ENCODE measurements around the gene TOR1AIP1.

DNA sequence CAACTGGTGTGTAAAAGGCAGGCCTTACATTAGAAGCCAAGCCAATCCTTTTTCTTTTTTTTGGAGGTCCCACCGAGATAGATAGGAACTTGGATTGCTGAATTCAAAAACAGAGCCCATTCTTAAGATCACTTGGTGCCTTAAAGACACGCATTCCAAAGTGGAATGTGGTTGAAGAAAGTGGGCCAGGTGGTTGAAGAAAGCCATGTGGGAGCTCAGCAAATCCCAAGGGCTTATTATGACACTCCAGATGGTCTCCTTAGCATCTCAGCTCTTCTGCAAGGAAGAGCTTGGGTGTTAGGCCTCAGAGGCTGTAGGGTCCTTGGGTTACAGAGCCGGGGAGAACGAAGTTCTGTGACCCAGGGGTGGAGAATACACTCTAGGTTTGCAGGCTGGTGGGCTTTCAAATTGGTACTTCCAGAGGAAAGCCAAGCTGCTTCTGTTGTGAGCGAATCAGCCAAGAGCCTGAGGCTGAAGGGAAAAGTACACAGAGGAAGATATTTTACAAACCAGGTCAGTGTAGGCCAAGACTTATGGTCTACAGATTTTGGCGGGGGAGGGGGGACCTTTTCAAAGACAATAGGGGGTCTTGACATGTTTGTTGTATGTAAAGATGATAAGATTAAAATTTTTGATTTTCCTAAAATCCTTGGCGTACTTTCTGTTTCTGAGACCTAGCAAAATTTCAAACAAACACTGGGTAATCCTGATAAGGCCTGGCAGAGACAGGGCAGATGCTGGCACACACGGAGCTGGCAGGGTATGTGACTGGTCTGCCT is 13.7 kb downstream of the TOR3A start:
- RRBS: no CpG with 5 or more reads among the region's 8 CpGs

GRCh38 chr1:179103654-179104259 is 21.9 kb downstream of the TOR3A start:
- RRBS: no CpG with 5 or more reads among the region's 6 CpGs

DNA sequence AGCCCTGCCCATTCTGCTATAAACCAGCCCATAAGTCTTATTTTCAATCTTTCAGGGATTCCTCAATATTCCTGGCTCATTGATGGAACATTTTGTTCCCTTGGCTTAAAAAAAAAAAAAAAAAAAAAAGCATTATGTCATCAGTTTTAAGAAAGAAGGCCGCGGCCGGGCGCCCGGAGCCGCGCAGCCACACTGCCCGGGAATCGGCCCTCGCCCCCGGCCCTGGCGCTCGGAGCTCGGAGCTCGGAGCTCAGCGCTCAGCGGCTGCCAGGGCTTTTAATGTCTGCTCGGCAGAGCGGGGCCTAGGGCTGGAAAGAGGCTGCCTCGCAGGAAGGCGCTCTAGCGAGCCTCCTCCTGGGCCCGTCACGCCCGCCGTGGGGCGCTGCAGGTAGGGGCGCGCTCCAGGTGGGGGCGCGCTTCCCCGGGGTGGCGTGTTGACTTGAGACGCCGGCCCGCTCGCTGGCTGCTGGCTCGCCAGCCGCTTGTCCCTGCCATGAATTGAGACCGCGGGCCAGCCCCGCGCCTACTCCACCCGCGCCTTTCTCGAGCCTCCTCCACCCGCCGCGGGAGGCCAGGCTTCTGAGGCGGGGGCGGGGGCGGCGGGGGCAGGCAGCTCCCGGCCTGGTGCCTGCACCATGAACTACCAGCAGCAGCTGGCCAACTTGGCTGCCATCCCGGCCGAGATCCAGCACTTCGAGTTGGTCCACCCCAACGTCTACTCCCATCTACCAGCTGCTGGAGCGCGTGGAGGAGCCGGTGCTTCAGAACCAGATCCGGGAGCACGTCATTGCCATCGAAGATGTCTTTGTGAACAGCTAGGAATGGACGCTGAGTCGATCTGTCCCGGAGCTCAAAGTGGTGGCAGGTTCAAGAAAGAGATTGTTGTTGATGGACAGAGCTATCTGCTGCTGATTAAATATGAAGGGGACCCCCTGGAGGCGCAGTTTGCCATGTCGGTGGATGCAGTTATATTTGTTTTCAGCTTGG is 5.3 kb upstream of the TDRD5 start:
- RRBS: 65% methylated on average over 10 of the region's 69 CpGs

DNA sequence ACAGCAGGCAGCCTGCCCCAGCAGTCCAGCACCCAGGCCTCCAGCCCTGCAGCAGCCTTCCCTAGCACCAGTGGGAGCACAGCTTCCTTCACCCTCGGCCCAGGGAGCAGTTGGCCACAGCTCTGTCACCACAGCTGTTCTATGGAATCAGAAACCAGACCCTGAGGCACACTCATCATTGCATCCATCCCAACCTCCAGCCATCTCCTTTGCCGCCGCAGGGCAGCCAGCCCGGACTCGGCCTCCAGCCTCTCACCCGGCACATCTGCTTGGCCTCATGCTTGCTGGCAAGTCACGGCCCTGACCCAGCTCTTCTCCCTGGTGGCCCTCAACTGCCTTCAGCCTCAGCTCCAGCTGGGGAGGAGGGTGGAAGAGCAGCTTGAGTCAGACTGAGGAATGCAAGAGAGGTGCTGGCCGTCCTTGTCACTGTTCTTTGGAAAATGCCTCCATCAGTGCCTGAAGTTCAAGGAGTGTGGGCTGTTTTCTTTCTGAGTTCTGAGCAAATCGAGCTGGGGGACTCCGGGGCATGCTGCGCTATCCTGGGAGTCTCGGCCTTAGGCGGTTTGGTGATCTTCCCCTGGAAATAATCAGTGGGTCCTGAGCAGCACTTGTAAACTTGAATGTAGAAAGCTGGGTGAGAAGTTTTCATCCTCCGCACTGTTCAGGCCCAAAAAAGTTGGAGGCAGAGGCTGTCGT is 59.7 kb downstream of the TOR1AIP2 start:
- RRBS: no CpG with 5 or more reads among the region's 15 CpGs

DNA sequence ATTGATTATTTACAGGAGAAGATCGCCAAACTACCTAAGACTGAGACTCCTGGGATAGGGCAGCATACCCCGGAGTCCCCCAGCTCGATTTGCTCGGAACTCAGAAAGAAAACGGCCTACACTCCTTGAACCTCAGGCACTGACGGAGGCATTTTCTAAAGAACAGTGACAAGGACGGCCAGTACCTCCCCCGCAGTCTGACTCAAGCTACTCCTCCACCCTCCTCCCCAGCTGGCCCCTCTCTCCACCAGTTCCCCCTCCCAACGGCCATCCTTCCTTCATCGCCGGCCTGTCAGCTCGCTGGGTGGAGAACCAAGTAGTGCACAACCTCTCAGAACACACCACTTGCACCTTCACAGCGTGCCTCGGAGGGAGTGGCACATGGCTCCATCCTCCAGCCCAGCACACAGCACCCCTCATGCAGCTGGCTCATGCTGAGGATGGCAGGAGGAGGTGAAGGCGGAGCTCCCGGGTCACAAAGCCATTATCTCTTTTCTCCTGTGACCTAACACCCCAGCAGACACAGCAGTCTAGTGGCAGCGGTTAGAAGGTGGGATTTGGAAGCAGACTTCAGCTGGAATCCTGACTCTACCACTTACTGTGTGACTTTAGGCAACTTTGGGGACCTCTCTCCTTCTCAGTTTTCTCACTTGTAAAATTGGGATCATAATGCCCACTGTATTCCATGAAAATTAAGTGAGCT is 58.8 kb downstream of the TOR1AIP2 start:
- RRBS: no CpG with 5 or more reads among the region's 17 CpGs

DNA sequence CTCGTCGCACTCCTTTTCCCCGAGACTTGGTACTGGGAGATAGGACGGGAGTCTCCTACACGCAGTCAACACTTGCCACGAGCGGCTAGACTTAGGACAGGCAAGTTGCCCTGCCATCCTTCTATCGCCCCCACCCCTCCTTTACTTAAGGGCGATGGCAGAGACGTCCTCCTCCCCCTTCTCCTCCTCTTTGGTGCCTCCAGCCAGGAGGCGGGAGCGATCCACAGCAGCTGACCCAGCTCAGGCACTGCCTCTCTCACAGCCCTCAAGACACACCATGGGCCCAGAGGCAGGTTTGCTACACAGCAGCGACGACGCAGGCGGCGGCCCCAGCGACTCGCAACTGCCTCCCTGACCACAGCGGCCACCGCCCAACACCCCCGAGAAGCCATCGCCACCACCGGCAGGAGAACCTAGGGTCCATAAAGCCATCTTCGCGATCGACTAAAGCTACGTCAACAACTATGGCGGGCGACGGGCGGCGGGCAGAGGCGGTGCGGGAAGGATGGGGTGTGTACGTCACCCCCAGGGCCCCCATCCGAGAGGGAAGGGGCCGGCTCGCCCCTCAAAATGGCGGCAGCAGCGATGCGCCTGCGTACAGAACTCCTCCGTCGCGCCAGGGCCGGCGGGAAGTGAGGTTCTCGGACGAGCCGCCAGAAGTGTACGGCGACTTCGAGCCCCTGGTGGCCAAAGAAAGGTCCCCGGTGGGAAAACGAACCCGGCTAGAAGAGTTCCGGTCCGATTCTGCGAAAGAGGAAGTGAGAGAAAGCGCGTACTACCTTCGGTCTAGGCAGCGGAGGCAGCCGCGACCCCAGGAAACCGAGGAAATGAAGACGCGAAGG is at the start of gene TOR1AIP1:
Gene TOR1AIP1, plus strand, starts transcription at position 247 of the 842 bp plus-strand sequence.
- RRBS: 3% methylated on average over 16 of the region's 69 CpGs

DNA sequence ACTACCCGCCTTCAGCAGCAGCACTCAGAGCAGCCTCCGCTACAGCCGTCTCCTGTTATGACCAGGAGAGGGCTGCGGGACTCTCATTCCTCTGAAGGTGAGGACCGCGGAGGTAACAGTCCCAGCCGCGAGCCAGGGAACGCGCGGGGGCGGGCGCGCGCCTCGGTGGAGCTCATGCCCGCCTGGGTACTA is 692 bp downstream of the TOR1AIP1 start:
- RRBS: no CpG with 5 or more reads among the region's 17 CpGs

DNA sequence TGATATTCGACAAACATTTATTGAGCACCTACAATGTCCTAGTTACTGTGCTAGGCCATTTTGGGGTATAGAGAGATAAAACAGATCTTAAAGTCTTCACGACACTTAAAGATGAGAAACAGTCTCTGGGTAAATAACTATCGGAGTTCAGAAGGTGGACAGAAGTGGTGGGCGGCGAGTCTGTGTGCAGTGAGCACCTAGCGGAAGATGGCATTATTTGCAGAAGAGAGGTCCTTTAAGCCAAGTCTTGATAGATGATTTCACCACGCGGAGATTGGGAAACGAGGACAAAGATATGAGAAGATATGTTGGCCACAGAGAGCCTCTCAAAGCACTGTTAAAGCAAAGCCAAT is 754 bp upstream of the CEP350 start:
- RRBS: no CpG with 5 or more reads among the region's 9 CpGs

- RRBS: no CpG with 5 or more reads among the region's 6 CpGs
Observed at GRCh38 chr1:179991817-179992445, 37.3 kb downstream of the CEP350 start.

GRCh38 chr1:180020048-180021095 is 65.8 kb downstream of the CEP350 start:
- RRBS: no CpG with 5 or more reads among the region's 2 CpGs

GRCh38 chr1:180184202-180185407 is 29.9 kb downstream of the QSOX1 start:
- RRBS: no CpG with 5 or more reads among the region's 14 CpGs

GRCh38 chr1:180192019-180192530 is 37.4 kb downstream of the QSOX1 start:
- RRBS: no CpG with 5 or more reads among the region's 8 CpGs

DNA sequence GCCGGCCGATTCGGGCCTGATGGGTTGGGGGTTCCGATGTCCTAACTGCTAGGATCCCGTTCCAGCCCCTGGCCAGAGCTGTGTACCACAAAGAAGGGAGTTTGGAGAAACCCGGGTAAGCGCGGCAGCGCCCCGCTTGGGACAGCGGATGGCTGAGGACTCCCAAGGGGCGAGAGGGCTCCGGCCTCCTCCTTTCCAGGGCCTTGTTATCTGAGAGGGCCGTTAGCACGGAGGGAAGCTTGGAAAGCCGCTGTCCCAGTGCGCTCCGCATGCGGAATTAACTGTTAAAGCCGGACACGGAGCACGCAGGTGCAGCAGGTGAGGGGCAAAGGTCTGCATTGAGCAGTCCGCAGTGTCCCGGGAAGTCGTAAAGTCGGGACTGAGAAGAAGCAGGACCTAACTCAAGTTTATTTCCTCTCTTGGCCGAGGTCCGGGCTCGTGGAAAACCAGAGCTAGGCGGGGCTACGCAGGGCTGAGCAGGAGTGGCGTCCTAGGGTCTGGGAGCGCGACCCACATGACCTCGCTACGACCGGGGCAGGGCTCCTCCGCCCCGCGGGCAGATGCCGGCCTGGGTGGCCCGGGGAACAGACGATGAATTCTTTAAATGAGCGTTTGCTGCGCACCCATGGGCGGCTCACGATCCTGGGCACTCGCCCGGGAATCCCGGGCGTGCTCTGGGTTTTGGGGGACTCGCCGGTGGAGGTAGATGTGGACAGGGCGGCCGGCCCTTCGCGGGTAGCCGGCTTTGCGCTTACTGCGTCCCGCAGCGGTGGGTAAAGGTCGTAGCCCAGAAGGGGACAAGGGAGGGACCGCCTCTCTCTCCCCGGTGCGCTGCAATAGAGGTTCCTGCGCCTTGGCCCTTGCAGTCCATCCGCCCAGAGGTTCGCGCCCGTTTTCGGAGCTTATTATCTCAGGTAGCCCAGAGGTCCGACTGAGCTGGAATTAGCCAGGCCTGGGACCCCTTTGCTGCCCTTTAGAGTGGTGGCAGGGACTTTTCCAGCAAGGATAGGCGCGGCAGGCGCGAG is 4.6 kb downstream of the LHX4 start:
- RRBS: 19% methylated on average over 46 of the region's 77 CpGs

- RRBS: no CpG with 5 or more reads among the region's 1 CpG
Observed at GRCh38 chr1:180402026-180402473, 100.3 kb downstream of the ACBD6 start.

GRCh38 chr1:180953903-180954992 is 41.6 kb downstream of the KIAA1614 start:
- RRBS: 61% methylated on average over 24 of the region's 91 CpGs

DNA sequence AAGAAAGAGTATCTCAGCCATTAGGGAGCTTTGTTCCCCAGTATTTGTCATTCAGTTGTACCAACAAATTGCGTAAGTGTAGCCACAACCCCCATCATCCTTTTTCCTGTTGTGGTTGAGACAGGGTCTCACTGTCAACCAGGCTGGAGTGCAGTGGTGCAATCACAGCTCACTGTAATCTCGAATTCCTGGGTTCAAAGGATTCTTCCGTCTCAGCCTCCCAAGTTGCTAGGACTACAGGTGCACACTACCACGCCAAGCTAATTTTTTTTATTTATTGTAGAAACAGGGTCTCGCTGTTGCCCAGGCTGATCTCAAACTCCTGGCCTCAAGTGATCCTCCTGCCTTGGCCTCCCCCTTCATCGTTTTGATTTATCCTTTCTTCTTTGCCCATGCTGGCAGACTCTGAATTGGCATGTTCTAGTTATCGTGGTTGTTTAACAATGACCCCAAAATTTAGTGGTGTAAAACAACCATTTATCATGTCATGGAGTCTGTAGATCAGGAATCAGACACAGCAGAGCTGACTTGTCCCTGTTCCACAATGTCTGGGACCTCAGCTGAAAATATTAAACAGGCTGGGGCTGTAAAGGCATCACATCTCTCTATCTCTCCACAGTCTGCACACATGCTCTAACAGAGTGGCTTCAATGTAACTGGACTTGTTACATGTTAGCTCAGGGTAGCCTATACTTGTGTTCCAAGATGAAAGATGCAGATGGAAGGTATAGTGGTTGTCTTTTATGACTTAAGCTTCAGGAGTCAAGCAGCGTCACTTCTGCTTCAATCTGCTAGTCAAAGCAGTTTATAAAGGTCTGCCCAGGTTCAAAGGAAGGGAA is 9.2 kb downstream of the STX6 start:
- RRBS: no CpG with 5 or more reads among the region's 8 CpGs

GRCh38 chr1:181089003-181089403 is 503 bp downstream of the IER5 start:
- RRBS: 3% methylated on average over 22 of the region's 55 CpGs

DNA sequence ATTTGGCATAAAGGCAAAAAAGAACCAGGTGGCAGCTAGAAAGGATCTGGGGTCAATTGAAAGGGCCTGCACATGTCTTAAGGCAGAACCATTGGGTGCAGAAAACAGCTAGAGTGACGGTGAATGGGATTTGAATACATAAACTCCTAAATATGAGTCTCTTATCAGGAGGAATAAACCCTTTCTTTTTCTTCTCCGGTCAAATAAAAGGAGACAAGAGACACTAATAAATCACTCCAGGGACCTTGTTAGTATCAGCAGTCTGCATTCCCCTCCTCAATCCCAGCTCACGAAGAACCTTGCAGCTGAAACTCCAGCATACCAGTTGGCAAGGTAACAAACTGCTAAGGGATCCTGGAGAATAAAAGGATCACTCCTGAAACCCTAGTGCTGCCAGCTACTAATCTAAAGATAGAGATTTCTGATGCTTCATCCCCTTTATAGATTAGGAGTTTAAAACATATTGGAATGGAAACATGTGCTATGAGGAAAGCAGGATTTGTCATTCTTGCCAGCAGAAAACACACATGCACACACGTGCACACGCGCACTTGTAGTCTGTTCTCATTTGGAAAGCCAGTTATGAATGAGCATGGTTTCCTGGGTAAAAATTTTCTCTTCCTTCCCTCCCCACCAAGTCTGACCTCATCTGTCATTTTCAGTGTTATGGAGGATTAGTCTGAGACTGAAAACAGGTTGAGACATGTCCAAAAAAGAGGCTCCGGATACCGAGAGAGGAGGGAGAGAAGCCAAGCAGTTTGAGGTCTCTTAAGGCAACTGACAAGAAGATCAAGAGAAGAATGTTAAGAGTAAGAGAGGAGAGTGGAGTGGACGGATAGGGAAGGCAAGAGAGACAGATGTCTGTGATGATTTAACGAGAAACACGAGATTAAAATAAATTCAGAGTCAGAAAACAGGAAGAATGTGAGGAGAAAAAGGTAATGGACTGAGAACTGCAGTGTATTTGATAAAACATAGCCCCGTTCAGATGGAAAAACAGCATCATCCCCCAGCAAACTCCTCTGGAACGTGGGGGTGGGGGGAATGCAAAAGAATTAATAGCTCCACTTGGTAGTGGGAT is 10.9 kb downstream of the IER5 start:
- RRBS: no CpG with 5 or more reads among the region's 13 CpGs

- RRBS: no CpG with 5 or more reads among the region's 5 CpGs
Observed at GRCh38 chr1:181119341-181119918, 30.9 kb downstream of the IER5 start.

- RRBS: no CpG with 5 or more reads among the region's 11 CpGs
Observed at GRCh38 chr1:181126688-181127431, 38.4 kb downstream of the IER5 start.

All from OVCAR3 (cell line).